MCF 10A (cell line): ENCODE measurements around a stretch of chr15.

DNA sequence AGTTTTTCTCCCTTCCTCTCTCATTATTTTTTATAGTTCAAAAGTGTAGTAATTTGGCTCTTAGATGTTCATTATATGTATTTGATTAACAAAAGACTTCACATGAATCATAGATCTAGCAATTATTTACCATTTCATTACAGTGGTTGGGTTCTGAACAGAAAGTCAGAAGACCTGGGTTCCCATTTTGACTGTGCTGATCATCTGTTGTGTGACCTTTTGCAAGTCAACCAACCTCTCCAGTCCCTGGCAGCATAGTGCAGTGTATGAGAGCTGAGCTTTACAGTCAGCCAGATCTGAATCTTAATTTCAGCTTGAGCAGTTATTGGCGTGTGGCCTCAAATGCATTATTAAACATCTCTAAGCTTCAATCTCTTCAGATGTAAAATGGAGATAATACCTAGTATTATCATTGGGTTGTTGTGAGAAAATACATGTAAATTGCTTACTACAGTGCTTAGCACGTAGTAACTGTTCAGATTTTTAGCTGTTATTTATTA, 104.2 kb downstream of the KLHL25 start:
- PRO-cap, result no peak
- RRBS, result no CpG with 5 or more reads among the region's 2 CpGs

DNA sequence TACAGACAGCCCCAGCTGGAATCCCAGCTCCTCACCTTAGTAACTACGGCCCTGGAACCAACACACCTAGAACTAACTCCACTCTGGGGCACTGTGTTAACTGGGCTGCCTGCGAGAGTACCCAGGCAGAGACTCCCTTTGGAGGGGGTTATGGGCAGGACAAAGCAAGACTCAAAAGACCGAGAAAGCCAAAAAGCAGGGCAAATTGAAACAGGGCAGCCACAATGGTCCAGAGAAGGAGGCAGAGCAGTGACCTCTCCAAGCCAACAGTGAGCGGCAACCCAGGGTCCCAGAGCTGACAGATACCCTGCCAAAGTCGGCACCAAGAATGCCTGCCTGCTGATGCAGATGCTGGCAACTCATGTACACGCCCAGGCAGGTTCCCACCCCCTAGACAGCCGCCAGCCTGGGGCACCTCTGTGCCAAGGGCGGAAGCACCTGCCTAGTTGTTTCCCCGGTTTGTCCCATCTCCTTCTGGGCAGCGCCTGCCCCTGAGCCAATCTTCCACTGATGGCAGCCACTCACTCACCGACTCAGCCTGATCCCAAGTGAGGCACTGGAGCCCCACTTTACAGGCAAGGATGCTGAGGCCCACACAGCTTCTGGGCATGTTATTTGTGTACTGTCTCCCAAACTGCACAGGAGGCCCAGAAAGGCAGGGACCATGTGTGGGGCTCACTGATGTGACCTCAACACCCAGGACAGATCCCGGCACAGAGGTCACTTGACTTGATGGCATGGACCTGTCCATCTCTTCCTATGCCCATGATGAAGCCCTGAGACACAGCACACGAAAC, 22.0 kb downstream of the KLHL25 start:
- PRO-cap, result no peak
- RRBS, result no CpG with 5 or more reads among the region's 13 CpGs

GRCh38 chr15:85792468-85793265, 2.1 kb downstream of the KLHL25 start:
- PRO-cap, result no peak
- RRBS, result no CpG with 5 or more reads among the region's 18 CpGs

DNA sequence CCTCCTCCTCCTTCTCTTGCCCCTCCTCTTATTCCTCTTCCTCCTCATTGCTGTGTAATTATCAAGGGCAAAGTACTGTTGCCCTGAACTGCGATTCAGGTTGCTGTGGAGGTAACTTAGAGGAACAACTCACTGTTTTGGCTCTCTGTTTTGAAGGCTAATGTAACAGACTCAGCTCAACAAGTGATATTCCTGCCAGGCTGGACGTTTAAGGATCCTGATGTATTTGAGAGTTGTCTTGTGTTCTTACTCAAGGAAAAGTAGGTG, 555.6 kb downstream of the AGBL1 start:
- PRO-cap, result no peak
- RRBS, result no CpG with 5 or more reads among the region's 2 CpGs

- PRO-cap, result no peak
- RRBS, result no CpG with 5 or more reads among the region's 14 CpGs
These were observed 100.4 kb upstream of the NTRK3 start for GRCh38 chr15:88356896-88357339.

DNA sequence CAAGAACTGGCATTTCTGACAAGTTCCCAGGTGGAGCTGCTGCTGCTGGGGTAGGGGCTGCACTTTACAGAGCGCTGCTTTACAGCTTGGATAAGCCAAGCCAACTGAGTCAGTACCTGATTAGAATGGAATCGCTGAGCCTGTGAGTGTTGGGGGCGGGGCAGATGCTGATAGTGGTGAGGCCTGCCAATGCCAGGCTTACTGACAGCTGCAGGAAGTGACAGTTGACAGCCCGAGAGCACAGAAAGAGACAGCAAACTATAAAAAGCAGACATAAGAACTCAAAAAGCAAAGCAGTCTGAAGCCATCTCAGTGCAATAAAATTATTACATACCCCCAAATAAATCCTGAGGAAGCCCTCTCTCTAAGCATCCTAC, 64.8 kb downstream of the MRPL46 start:
- PRO-cap, result no peak
- RRBS, result no CpG with 5 or more reads among the region's 4 CpGs

- PRO-cap, result no peak
- RRBS, result no CpG with 5 or more reads among the region's 7 CpGs
These were observed 867 bp upstream of the ISG20 start for GRCh38 chr15:88637737-88638561.

DNA sequence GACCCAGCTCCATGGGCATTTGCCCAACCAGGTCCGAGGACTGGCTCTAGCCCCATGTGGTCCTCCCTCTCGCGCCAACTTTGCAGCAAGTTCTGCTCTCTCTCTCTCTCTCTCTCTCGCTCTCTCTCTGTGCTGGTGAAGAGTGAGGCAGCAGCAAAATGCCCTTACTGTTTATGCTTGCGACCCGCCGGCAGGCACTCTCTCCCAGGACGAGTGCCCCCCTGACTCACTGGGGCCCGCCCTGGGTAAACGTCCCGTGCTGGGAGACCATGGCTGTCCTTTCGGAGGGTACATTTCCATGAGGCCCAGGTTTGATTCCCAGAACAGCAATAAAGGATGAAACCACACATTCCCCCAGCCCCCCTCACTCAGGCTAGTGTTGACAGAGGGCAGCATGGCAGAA, 78.0 kb downstream of the ISG20 start:
- PRO-cap, result no peak
- RRBS, result no CpG with 5 or more reads among the region's 12 CpGs

GRCh38 chr15:88901016-88902014, 6.0 kb upstream of the HAPLN3 start:
- PRO-cap, result no peak
- RRBS, result no CpG with 5 or more reads among the region's 17 CpGs

- PRO-cap, result no peak
- RRBS, result no CpG with 5 or more reads among the region's 3 CpGs
These were observed 35.8 kb upstream of the ABHD2 start for GRCh38 chr15:89052513-89052828.

DNA sequence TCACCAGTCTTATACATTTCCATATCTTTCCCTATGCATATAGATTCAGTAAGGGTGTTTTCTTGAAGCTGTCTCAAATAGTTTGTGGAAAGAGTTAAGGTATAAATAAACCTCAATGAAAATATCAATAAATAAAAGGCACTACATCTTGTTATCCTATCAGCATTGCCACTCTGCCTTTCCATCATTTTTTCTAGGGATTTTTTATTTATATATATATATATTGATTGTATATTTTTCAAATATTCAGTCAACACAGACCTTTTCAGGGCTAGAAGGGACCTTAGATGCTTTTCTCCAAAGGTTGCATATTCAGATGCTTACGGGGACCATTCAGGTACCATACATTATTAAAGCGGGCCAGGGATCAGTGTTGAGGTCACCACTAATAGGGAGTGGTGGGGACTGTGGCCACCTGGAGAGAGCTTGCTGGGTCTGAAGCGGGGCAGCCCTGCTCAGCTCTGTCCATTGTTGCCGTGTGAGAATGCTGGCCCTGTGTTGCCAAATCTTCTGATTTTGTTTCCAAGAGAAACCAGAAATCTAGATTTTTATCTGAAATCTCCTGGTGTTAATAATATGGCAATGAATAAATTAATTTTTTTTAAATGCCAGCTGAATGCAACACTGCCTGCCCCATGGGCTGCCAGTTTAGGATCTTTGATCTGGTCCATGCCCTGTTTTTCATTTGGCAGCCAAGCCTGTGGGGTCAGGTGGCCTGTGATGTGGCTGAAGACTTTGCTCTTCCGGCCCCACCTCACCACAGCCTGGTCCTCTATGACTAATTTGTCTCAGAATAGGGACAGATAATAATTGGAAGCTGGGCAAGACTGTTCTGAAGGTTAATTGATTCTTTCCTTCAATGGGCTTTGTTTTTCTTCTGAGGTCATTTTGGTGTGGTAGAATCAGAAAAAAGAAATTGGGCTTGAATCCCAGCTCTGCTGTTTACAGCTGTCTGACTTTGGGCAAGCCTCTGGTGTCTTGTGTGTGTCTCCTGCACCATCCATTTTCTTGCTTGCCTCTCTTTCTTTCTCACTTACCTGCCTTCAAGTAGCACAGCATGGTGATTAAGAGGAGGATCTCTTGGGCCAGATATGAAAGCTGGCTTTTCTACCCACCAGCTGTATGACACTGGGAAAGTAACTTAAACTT, 23.9 kb downstream of the ABHD2 start:
- PRO-cap, result no peak
- RRBS, result no CpG with 5 or more reads among the region's 5 CpGs

DNA sequence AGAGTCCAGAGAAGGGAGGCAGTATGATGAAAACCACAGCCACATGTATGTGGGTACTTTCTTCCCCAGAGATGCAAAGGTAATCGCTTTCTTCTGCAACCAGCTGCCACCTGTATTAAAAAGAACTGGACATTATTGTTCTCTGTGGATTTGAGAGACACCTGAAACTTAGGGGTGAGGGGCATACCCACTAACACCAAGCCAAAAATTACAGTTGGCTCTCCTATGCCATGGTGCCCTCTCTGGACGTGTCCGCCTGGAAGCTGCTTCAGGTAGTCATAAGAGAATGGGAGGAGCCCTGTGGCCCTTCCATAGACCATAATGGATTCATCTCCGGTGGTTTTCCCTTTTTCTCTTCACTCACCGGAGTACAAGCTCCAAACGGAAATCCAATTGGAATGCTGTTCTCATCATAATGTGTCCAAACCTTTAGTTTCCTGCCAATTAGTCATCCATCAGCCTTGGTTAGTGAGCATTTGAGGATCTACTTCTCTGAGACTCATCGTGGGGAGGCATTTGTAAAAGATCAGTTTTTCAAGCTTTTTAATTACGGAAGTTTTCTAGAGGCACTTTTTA, 34.8 kb downstream of the ABHD2 start:
- PRO-cap, result no peak
- RRBS, result no CpG with 5 or more reads among the region's 8 CpGs

- PRO-cap, result no peak
- RRBS, result no CpG with 5 or more reads among the region's 6 CpGs
These were observed 40.9 kb downstream of the ABHD2 start for GRCh38 chr15:89128781-89130024.

- PRO-cap, result no peak
- RRBS, result no CpG with 5 or more reads among the region's 3 CpGs
These were observed 63.4 kb downstream of the RLBP1 start for GRCh38 chr15:89157867-89158533.

GRCh38 chr15:89315434-89316337, 18.9 kb downstream of the POLG start:
- PRO-cap, result no peak
- RRBS, result no CpG with 5 or more reads among the region's 2 CpGs

GRCh38 chr15:89760310-89760795, 9.3 kb upstream of the MESP1 start:
- PRO-cap, result no peak
- RRBS, result no CpG with 5 or more reads among the region's 10 CpGs

DNA sequence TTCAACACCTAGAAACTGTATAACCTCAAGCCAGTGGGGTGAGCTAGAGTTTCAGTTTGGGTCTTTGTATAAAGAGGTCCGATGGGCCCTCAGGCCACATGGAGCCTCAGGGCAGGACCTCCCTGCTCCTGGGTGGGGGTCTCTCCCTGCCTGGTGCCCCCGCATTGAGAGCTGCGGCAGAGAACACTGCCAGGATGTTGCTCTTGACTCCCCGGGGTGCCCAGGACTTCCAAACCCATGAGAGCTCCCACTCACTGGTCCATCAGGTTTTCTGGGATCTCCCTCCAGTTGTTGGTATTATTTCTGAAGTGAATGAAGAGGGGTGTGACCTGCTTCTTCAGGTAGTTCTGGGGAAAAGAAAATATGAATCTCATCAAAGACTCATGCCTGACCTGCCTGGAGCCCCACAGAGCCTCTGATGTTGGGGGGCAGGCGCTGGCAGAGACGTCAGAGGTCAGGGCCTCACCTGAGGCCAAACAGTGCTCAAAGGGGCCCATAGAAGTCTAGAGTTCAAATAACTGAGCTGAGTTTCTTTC, 16.7 kb downstream of the MESP2 start:
- PRO-cap, result no peak
- RRBS, result no CpG with 5 or more reads among the region's 6 CpGs

DNA sequence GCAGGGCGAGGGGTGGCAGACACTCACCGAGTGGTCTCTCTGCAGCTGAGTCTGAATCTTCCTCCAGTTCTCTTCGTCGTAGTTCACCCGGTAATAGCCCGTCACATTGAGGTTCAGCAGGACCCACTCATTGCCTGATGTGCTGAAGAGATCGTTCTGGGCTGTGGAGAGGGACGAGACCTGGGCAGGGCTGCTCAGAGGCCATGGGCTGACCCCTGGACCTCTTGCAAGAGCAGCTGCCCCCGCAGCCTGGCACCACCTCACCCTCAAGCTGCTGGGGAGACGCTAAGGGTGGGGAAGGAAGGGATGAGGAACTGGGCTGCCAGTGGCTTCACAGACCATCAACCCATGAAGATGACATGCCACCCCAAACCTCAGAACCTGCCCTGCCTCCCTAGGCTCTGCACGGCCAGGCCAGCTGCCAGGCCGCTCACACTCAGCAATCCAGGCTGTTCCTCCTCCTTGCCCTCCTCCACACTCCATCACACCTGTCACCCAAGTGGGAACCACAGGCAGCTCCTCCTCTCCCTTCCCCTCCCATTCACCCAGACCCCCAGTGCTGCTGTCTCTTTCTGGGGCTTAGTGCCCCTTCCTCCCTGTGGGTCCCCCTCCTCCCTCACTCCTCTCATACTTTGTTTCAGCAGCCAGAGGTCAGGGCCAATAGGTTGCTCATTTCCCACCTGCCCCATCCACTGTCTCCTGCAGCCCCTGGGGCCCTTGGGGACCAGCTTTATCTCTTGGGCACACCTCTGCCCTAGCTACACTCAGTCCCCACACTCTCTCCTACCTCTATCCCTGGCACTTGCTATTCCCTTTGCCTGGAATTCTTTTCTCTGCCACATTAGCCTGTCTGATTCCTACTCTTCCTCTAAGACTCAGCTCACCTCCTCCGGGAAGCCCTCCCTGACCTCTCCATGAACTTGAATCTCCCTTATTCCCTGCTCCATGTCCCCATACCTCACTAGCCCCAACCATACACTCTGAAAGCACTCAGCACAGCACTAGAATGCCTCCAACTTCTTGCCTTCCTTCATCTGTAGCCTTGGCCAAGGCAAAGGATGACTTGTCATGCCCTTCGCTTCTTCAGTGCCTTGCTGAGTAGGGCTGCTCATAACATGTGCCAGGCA, 14.9 kb downstream of the ANPEP start:
- PRO-cap, result no peak
- RRBS, result no CpG with 5 or more reads among the region's 14 CpGs

- PRO-cap, result bidirectional peak, plus-strand start at chr15:89822229, minus-strand start at chr15:89822131
- RRBS, result no CpG with 5 or more reads among the region's 14 CpGs
These were observed 7.3 kb upstream of the ANPEP start for GRCh38 chr15:89821922-89822448.

DNA sequence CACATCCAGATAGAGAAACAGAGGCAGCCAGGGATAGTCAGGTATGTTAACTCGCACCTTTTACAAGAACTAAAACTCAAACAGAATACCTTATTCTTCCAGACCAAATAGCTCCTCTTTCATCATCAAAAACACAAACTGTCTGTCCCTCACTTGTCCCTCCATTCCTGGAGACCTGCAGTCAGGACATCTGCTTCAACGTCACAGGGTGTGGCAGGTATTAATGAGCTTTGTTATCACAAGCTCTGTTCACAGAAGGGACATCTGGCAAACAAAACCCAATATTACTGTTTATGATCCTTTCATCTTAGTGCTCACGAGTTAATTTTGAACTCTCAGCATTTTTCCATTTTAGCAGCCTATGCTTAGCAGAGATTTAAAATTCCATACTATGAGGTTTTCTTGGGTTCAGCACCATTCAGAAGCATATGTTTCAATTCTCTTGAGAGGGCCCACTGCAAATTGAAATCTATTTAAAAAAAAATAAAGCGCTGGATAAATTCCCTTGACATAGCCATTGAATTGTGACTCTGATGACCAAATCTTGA, 32.9 kb downstream of the AP3S2 start:
- PRO-cap, result no peak
- RRBS, result no CpG with 5 or more reads among the region's 4 CpGs